Duodenum (tissue), 1 donor: ENCODE results near the gene CA14.

DNA sequence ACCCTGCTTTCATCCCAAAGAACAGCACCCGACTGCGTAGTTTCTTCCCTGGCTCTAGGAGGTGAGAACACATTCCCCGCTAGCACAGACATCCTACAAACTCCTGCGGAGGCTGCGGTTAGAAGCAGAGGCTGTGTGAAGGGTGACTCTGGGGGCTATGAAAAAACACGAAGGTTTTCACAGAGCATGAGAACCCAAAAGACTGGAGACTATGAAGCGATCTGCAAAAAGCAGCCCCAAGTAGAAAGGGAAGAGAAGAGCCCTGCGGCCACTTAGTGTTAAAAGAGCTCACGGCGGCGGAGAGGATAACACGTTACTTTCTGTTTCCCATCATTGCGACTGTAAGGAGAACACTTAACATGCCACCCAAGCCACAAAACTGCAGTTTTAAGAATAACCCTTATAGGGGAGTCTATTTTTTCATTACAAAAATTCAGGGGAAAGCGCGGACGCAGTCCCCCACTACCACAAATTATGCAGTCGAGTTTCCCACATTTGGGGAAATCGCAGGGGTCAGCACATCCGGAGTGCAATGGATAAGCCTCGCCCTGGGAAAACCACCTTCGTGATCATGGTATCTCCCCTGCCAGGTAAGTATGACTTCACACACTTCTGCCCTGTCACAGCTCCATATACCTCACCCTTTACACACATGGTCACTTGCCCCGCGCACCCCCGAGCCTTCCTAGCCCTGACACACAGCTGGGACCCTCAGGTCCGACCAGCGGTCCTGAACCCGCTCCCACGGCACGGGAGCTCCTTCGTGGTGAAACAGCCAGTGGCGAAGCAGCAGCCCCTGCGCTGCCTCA, 110.3 kb downstream of the GPR89B start:
- PRO-cap, result unidirectional peak, plus-strand start at position 333 of the sequence

DNA sequence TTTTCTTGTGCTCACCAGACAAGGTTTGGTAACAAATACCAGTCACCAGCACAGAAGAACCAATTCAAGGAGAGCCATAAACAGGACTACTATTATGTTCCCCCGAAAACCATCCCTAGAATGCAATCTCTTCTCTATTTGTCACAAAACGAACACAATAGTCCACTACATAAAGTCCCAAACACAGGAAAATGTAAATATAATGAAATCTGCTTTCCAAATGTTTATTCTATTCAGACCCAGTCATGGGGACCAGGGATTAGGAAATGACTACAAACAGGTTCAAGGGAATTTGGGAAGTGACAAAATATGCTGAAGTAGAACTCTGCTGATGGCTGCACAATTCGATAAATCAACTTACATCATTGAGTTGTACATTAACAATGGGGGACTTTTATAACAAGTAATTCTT, 12.9 kb downstream of the NBPF11 start:
- PRO-cap, result no peak

DNA sequence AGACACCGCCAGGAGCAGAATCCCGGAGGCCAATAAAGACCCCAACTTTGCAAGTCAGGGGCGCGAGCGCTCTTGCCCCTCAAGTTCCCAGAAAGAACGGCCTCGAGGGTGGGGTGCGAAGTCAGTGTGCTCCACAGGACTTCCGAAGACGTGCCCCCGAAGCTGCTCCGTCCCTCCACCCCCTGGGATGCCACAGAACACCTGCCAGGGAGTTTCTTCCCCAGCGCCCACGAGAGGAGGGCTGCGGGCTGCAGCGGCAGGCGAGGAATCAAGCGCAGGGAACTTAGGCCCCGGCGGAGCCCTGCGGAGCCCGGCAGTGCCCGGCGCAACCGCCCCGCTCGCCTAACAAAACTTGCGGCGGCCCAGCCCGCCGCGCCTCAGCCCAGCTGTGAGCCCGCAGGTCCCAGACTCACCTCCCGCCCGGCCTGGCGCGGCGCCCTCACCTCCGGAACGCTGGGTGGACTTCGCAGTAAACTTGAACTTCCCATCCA, 729 bp downstream of the NBPF11 start:
- PRO-cap, result no peak

DNA sequence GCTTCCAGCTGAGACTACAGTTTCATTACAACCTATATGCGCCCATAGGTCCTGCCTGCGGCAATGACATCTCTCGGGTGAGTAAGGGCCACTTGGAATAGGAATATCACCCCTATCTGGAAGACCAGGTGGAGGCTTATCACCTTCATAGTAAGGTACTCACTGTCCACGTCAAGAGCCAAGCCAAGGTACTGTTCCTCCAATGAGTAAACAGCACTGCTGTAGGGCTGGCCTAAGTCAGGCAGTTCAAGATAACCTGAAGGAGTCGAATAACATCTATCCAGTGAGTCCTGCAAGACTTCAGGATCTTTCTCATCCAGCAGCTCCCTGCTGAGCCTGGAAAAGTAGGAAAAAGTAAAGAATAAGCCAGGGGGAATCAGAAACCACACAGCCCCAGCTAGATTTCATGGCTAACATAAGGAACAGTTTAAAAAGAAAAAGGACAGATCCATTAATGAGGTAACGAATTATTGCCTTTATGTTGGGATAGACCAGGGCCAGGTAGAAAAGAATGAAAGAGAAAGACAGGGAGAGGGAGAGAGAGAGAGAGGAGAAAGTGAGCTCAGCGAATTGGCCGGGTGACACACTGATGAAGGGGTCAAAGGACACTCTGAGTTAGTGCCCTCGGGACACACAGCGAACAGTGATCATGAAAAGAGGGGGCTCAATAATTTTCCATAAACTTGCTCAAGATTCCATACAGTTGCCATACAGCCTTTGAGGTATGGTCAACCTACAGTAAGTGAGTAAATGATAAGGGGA, 51.6 kb upstream of the PPIAL4G start:
- PRO-cap, result no peak

DNA sequence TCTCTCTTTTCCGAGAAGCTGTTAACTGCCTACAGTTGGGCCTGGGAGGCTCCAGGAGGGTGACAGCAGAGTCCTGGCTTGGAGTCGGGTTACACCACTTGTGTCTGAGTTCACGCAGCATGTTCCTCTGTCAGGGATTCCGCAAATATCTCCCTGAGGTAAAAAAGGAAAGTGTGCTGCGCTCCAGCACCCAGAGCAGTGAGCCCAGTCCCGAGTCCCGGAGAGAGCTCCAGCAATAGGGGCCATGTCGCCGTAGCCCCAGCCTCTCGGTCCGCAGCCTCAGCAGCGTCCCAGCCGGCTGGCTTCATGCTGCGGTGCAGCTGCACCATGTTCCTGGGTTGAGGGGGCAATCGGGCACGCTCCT, 45.1 kb downstream of the PDE4DIP start:
- PRO-cap, result no peak

- PRO-cap, result no peak
Observed at GRCh38 chr1:148958363-148958703, 114.1 kb downstream of the PDE4DIP start.

- PRO-cap, result no peak
Observed at GRCh38 chr1:149607698-149608398, 24.2 kb downstream of the PPIAL4C start.

DNA sequence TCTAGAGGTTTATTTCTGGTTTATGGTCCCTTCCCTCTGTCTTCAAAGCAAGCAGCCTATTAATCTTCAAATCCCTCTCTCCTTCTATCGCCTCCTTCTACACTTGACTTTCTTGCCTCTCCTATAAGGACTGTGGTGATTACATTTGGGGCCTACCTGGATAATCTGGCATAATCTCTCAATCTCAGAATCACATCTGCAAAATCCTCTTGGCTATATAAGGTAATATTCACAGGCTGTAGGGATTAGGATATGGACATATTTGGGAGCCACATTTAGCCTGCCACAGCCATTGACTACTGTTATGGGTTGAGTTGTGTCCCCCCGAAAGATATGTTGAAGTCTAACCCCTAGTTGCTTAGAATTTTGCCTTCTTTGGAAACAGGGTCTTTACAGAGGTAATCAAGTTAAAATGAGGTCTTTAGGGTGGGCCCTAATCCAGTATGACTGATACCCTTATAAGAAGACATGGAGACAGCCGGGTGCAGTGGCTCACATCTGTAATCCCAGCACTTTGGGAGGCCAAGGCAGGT, 3.7 kb upstream of the H2AC19 start:
- PRO-cap, result no peak

GRCh38 chr1:149849650-149850411, 1.0 kb upstream of the H2AC19 start:
- PRO-cap, result no peak

- PRO-cap, result bidirectional peak, plus-strand start at chr1:149937602, minus-strand start at chr1:149937464
Observed at GRCh38 chr1:149937089-149938133, 732 bp upstream of the MTMR11 start.

DNA sequence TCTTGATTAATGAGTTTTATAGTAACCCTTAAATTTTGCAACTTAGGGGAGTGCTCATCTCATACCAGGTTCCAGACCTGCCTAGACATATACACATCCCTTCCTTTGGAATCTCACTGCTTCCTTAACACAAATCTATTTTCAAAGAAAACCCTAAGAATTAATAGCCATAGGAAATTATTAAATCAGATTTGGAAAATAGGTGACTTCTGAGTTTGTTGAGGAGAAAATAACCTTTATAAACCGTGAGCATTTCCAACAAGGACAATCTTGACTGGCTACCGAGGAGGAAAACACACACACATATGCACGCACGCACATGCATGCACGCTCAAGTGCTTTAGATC, 5.1 kb upstream of the MTMR11 start:
- PRO-cap, result no peak

- PRO-cap, result no peak
Observed at GRCh38 chr1:149947043-149947416, 10.4 kb upstream of the MTMR11 start.

GRCh38 chr1:149986385-149986966, 24.1 kb downstream of the OTUD7B start:
- PRO-cap, result no peak

- PRO-cap, result no peak
Observed at GRCh38 chr1:150022360-150022765, 11.8 kb upstream of the OTUD7B start.

- PRO-cap, result no peak
Observed at GRCh38 chr1:150106261-150106921, 38.8 kb downstream of the VPS45 start.

GRCh38 chr1:150154440-150154772, 4.7 kb downstream of the PLEKHO1 start:
- PRO-cap, result no peak

DNA sequence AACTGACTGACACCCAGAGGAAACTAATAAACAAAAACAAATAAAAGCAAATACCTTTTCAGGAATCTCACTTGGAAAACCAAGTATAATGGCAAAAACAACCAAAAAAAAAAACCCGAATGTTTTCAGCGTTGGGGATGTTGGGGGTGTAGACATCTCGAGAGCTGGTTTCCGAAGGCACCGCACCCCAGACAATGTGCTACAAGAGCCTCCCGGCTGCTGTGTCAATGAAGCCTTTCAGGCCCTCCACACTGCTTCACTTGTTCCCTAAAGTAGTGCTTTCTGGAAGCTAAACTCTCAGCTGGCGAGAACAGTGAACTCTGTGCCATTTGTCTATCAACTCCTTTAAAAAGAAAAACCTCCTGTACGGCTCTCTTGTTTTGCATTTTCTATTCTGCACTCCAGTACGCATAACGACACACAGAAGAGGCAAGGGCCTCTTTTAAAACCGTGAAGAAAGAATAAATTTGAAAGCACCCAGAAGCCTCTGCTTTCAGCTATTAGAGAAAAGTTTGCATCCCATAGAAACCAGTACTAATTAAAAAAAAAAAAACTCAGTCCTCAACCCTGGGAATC, 32.6 kb downstream of the PLEKHO1 start:
- PRO-cap, result no peak

DNA sequence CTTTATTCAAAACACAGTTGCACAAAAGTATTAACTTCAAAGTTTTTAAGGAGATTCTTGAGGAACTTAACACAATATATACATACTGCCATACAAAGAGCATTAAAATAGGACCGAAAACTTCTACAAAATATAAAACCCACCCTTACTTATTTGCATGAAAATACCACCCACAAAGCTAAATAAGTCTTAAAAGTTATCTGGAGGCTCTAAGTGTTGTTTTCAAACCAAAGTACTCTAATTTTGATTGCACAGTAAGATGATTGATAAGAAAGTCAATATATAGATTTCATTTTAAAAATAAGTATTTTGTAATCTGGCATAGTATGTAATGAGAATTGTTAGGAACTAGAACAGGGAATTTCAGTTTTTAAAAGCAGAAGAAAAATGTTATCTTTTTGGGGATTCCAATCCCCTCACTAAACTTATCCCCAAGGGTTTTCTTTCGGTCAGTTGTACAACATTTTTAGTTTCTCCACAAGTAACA, 17.3 kb downstream of the ANP32E start:
- PRO-cap, result no peak

DNA sequence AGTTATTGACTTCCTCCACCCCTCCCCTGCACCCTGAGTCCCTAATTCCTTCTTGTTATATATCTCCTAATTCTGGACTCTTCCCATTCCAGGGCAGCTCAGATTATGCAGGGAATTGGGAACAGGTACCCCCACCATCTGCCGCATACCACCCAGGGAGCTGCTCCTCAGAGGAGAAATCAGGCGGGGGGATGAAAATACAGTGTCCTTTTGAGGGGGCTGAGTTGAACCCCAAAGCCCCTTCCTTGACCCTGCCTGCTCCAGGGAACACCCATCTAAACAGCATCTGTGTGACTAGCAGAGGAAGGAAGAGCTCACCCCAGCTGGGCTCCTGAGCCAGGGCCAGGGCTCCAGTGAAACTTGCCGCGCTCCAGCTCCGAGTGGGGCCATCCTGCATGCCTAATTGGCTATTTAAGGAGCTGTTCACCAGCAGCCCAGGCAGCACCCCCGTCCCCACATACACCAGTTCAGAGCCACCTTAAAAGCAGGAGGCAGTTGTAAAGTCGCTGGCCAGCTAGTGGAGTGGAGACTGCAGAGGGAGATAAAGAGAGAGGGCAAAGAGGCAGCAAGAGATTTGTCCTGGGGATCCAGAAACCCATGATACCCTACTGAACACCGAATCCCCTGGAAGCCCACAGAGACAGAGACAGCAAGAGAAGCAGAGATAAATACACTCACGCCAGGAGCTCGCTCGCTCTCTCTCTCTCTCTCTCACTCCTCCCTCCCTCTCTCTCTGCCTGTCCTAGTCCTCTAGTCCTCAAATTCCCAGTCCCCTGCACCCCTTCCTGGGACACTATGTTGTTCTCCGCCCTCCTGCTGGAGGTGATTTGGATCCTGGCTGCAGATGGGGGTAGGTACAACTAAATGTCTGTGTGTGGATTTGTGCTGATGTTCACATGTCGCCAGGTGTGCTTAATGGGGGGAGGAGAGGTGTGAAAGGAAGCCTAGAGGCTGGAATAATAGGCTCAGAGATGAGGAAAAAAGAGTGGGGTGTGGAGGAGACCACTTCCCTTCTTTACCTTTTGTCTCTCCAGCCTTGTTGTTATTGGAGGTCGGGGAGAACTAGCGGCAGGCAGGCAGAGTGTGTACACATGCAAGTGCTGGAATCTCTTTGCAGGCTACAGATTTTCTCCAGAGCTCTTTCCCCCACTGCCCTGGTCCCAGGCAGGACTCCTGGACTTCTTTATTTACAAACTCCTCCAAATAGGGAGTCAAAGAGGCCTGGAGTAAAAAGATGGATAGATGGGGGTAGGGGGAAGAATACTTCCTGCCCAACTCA, at the start of gene CA14:
Gene CA14, plus strand, starts transcription at position 441 of the 1,279 bp plus-strand sequence.
- PRO-cap, result no peak

DNA sequence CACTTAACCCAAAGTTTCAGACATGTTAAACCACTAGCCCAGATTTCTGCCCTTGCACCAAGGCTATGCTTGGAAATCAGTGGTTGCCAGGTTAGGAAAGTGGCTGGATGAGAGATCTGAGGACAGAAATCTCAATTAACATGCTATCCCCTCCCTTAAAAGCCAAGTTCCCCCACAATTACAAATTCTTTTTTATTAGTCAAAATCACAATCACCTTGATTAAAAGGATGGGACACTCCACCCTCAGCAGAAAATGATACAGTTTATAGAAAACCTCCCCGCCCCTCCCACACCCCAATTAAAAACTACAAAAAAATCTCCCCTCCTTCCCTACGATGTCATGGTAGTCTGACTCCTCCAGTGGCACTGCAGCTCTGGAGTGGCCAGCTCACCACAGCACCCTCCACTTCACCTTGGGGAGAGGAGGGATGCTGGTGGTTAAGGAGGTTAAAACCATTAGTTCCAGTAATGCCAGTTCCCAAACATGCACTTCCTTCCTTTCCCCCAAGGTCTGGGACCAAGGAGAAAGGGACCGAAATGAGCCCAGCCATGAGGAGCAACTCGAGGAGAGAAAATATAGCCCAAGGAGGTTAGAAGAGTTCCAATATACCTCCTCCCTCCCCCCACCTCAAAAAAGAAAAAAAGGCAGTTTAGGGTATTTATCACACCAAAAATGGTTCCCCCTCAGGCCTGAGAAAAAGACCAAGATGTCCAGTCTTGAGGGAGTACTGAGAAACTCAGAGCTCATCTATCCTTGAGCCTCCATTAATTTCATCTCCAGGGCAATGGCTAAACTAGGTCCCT, 3.4 kb downstream of the APH1A start:
- PRO-cap, result no peak